T47D (cell line): Measurements from ENCODE around the genes KNCN and SLC5A9.

DNA sequence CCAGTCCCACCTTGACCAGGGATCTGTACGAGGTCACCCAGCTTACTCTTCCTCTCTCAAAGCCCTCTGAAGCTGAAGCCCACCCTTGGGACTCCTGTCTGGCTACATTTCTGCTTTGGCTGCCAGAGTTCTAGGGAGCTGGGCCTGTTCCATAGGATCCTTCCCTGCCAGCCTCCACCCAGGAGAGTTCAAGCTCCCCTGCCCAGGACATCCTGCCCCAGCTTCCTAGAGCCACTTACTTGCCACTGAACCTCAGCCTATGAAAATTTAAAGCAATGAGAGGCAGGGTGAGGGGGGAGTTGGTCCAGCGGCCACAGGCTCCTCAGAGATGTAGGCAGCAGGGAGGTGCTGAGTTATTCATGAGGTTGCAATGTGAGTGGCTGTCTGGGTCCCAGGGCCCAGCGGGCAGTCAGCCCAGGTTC, at the start of gene KNCN:
TSS of gene KNCN (minus strand) at position 240 of the 422 bp plus-strand sequence.
- RRBS = no CpG with 5 or more reads among the region's 3 CpGs

GRCh38 chr1:46622312-46622680, 5.7 kb upstream of the MOB3C start:
- RRBS = no CpG with 5 or more reads among the region's 4 CpGs

DNA sequence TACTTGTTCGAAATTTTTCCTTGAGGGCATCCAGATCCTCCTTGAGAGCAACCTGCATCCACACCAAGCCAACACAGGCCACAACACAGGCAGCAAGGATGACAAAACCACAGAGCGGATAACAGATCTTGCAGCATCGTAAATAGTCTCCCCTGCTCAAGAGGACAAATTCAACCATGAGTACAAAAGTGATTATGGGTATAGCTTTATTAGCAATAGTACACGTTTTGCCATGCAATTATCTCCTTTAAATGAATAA, 2.7 kb downstream of the EFCAB14 start:
- RRBS = no CpG with 5 or more reads among the region's 4 CpGs

- RRBS = no CpG with 5 or more reads among the region's 7 CpGs
Measured at GRCh38 chr1:46724851-46725641, 6.1 kb upstream of the EFCAB14 start.

- RRBS = no CpG with 5 or more reads among the region's 4 CpGs
Measured at GRCh38 chr1:46754515-46755089, 35.7 kb upstream of the EFCAB14 start.

DNA sequence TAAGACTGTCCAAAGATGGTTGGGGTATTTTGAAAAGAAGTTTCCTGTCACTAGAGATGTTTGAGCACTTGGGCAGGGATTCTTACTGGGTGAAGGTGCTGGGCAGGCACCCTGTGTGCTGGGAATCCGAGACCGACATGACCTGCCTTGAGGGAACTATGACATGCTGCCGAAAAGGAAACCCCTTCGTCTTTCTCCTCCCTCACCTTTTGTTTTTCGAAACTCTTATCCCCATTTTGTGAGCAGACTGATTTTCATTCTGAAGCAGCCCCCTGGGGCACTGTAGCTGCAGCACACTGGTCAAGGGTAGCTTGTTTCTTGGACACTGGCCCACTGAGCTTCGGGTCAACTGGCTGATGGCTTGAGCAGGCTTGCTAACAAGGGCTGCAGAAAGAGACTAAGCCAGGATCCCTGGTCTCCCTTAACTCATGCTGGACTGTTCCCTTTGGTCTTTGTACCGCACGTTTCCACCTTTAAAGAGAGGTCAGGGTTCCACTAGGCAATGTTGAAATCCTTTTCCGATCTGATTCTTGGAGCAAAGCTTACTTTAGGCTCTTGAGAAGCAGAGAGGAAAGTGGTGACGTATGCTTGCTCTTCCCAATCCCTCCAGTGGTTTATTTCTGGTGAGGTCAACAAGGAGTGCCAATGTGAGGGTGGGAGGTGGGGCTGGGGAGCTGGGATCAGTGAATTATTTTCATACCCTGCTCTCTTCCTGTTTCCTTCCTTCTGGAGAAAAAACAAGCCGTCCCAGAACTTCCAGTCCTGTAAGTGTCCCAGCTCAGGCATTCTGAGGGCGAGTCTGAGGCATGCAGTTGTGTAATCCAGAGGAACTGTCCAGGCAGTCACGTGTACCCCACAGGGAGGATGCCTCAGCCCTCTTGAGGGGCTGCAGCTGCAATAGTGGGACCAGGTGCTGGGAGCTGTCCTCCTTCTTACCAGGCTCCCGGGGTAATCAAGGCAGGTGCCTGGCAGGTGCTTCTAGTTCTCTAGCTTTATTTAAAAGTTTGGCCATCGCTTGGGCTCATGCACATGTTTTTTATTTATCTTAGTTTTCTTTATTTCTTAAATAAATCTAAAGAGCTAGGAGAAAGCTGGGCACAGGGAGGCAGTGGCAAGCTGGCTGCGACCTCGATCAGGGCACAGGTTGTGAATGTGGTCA, 7.6 kb downstream of the CYP4B1 start:
- RRBS = no CpG with 5 or more reads among the region's 17 CpGs

DNA sequence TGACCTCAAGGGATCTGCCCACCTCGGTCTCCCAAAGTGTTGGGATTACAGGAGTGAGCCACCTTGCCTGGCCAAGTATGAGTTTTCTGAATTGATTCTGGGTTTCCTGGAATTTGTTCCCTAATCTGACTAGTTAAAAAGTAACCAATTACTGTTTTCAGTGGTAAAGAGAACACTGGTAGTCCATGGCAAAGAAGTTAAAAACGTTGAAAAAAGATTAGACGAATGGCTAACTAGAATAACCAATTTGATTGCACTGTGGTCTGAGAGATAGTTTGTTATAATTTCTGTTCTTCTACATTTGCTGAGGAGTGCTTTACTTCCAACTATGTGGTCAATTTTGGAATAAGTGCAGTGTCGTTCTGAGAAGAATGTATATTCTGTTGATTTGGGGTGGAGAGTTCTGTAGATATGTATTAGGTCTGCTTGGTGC, 21.1 kb upstream of the CYP4A11 start:
- RRBS = no CpG with 5 or more reads among the region's 4 CpGs

- RRBS = no CpG with 5 or more reads among the region's 6 CpGs
Measured at GRCh38 chr1:47179906-47180514, 9.8 kb downstream of the PDZK1IP1 start.

- RRBS = no CpG with 5 or more reads among the region's 8 CpGs
Measured at GRCh38 chr1:47181342-47181854, 8.4 kb downstream of the PDZK1IP1 start.

GRCh38 chr1:47188602-47189083, 1.2 kb downstream of the PDZK1IP1 start:
- RRBS = no CpG with 5 or more reads among the region's 2 CpGs

DNA sequence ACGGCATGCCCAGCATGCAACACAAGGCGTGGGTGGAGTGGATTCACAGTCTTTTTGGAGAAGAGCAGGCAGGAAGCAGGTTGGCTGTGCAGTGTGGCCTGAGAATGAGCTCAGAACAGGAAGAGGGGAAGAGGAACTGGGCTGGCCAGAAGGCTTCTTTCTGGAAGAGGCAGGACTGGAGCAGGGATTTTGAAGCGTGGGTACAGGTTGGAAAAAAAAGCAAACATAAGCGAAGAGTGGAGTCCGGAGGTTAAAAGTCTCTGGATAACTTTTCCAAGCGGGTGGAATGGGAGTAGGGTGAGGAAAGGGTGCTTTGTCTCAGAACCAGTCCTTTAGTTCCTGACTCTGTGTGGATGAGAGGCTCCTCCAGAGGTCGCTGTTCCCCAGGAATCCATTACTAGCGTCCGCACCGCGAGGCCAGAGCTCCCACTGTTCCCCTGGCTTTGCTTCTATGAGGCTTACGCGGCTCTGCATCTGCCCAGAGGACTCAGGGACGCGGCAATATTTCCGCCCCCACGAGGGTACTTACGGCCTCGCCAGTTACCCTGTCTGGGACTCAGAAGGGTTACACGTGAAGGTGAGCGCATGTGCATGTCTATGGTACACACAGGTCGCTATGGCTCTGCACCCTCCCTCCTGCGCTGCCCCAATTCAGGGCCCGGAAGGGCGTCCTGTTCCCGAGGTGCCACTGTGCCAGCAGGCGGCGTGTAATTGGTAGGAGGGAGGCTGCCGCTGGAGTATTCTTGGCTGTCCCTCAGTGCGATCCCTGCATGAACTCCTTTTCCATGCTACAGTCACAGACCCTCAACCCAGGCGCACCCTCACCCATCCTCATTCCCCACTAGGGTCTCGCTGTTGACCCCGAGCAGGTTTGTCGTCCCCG, 5.4 kb upstream of the FOXD2 start:
- RRBS = no CpG with 5 or more reads among the region's 35 CpGs

DNA sequence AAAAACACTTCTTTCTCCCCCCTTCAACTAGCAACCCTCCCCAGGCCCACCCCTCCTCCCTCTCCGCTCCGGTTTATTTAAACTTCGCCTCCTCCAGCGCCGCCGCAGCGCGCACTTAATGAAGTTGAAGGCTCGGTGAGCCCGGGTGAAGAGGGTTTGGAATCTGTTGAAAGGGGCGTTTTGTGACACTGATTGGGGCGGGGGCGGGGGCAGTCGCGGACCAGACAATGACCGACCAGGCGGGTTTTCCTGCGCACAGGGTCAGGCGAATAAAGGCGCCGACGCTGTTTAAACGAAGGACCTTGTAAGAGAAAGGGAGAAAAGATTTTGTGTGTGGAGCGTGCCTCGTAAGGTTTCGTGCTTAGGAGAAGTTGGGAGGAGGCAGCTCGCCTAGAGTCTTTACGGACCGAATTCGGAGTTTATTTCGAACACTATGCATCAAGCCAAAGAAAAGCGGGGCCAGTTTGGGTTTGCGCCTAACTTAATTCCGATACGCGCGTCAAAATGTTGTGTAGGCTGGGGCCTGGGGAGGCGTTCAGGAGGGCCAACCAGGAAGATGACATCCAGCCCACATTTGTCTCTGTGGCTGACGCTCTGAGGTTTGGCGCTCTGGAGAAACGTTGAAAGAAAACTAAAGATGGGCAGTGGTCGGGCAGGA, 6.3 kb downstream of the FOXD2 start:
- RRBS = 97% methylated on average over 9 of the region's 42 CpGs

DNA sequence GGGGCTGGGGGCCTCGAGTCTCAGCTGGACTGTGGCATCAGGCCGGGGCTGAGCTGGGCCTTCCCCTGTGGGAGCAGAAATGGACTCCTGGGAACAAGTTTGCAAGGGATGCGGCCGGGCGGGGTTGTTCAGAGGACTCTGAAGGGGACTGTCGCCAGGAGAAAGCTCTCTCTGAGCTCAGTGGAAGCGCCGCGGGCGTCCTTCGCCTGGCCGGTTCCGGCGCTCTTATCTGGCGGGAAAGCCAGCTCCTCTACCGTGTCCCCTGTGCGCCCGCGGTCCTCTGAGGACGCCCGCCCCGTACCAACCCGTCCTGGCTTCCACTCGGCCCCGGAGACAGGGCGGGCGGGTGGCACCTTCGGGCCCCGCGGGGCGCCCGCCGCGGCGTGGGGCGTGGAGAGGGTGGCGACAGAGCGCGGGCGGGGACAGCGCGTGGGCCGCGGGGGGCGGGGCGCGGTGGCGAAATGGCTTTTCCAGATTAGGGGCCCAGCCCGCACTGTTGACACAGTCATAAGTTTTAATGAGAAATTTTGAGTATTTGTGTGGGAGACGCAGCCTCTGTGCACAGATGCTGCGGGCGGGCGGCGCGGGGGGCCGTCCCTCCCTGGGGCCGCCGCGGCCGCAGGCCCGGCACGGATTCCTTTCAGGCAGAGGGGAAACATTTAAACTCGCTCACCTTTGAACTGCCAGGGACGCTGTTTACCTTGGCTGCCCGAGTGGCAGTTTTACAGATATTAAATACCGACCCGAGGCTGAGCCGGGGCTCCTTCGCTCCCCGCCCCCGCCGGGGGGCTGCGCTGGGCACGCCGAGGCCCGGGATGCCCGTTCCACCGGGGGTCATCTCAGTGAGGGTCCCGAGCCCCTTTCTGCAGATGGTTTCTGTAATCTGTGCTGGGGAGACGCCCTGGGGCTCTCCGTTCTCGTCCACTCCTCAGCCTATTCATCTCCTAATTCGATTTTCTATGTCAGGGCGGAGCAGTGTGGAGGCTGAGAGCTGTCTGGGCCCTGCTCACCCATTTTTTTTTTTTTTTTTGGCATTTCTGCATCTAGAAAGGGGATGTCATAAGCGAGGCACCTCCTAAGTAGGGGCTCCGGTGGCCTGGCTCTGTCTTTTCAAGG, 70.4 kb downstream of the FOXD2 start:
- RRBS = 2% methylated on average over 18 of the region's 86 CpGs

GRCh38 chr1:47685059-47685258, 247.1 kb downstream of the FOXD2 start:
- RRBS = no CpG with 5 or more reads among the region's 2 CpGs

- RRBS = no CpG with 5 or more reads among the region's 8 CpGs
Measured at GRCh38 chr1:47702070-47702771, 264.4 kb downstream of the FOXD2 start.

GRCh38 chr1:47764824-47765802, 232.1 kb downstream of the TRABD2B start:
- RRBS = no CpG with 5 or more reads among the region's 16 CpGs

- RRBS = no CpG with 5 or more reads among the region's 9 CpGs
Measured at GRCh38 chr1:47934255-47934913, 62.8 kb downstream of the TRABD2B start.

DNA sequence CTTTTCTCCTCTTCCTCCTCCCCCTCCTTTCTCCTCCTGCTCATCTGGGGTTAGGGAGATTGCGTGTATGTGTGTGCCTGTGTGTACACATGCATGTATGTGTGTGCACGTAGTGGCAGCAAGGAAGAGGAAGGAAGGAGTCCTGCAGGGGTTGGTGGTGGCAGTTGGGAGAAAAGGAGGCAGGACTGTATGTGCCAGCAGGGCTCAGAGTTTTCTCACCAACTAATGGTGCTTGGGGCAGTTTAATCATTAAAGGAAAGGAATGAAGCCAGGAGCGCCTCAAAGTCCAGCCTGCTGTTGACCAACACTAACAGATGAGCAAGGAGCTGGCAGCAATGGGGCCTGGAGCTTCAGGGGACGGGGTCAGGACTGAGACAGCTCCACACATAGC, at the start of gene SLC5A9:
TSS of gene SLC5A9 (plus strand) at position 294 of the 391 bp plus-strand sequence.
- RRBS = no CpG with 5 or more reads among the region's 4 CpGs

- RRBS = no CpG with 5 or more reads among the region's 20 CpGs
Measured at GRCh38 chr1:48435449-48435801, 36.6 kb downstream of the SPATA6 start.

DNA sequence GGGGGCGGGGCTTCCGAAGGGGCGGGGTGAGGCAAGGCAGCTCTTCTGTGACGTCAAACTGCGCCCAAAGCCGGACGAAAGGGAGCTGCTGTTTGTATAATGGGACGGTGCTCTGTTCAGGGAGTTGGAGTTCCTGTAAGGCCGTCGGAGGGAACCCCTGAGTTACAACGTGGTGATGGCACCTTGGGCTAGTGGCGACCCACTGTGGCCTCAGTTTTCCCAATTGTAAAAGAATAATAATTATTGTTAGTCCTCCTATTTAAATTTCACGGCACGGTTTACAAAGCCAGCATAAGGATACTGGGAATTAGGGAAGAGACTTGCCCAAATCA, 285 bp upstream of the SPATA6 start:
- RRBS = no CpG with 5 or more reads among the region's 14 CpGs